Testis (tissue), 5 donors: Measurements from ENCODE around the genes RXYLT1 and XPOT.

DNA sequence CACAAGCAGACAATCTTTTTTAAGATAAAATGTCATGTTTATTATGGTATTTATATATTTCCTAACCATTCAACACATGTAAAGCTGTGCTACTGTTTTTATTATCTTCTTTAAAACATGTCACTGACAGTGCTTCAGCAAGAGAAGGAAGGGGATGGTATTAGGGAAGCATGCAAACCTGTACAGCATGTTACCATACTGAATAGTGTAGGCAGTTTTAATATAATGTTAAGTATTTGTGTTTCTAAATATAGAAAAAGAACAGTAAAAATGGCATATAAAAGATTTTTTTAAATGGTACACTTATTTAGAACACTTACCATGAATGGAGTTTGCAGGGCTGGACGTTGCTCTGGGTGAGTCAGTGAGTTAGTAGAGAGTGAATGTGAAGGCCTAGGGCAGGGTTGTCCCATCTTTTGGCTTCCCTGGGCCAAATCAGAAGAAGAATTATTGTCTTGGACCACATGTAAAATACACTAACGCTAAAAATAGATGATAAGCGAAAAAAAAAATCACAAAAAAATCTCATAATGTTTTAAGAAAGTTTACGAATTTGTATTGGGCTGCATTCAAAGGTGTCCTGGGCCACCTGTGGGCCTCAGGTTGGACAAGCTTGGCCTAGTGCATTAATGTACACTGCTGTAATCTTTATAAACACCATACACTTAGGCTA lies 17.1 kb downstream of the USP15 start:
- PRO-cap, 3 experiments, result no peak in any of the 3 experiments
- RAMPAGE, long total RNA, 2 experiments, result no peak in any of the 2 experiments
- RRBS, result no CpG with 5 or more reads among the region's 4 CpGs

- PRO-cap, 3 experiments, result no peak in any of the 3 experiments
- RAMPAGE, long total RNA, 2 experiments, result no peak in any of the 2 experiments
- RRBS, result no CpG with 5 or more reads among the region's 2 CpGs
Observed at GRCh38 chr12:62408123-62408338, 58.6 kb upstream of the MON2 start.

DNA sequence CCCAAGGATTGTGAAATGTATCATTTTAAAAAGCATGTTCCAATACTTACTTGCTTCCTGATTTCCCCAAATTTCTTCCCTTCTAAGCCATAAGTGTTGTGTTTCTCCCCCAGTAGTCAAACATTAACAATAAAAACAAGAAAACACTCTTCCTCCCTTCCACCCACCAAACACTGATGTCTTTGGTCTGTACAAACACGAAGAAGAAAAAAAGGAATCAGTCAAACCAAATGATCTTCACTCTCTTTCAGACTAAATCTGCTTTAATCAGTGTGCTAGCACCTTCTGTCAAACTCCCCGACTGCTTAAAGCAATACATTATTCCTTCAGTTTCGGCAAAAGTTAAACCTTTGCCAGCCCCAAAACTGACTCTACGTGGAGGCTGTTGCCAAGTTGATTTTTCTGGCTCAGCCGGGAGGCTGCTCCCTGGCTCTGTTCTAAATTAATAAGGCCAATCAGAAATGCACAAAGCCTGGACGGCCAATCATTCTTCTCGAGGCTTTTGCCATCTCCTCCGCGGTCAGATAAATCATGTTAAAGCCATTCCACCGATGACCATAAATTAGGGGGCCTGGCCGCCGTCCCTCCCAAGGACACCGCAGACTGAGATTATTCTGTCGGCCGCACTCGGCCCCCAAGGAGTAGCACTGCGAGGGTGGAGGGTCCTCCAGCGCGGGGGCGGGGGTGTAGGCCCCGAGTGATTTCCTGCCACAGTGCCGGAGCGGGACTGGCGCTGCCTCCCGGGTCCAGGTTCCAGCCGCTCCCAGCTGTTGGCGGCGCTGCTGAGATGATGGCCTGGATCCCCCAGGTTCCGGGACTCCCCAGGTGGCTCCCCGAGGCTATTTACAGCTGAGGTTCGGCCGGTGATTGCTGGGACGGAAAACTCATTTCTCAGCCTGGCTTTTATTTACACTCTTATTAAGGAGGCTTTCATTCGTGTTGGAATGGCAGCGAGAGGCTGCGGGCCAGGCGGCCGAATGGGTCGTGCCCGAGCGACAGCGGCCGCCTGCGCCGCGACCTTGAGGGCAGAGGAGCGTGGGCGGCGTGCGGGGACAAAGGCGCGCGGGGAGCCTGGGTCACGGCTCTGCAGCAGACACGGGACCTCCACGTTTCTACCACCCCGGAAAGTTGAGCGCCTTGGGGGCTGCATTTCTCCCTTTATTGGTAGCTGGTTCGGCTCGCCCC lies 165.0 kb downstream of the MON2 start:
- PRO-cap, 3 experiments, result peak in 2 of 3 experiments; most common plus-strand start position 551 of the sequence (in 1); most common minus-strand start position 434 of the sequence (in 1)
- RAMPAGE, long total RNA, 2 experiments, result no peak in any of the 2 experiments
- RRBS, result 3% methylated on average over 7 of the region's 60 CpGs

DNA sequence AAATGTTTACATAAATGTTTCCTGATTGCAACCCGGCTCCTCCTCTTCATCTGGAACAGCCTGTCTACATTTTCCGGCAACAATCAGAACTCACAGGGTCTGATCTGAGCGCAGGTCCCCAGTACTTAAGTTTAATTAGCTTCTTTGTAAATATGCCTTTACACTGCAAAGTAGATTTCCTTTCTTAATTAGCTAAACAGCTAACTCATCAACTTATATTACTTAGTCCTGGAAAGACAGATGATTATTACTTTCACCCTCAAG lies 213.0 kb downstream of the MON2 start:
- PRO-cap, 3 experiments, result no peak in any of the 3 experiments
- RAMPAGE, long total RNA, 2 experiments, result no peak in any of the 2 experiments
- RRBS, result 60% methylated on average over 1 of the region's 3 CpGs

- PRO-cap, 3 experiments, result no peak in any of the 3 experiments
- RAMPAGE, long total RNA, 2 experiments, result no peak in any of the 2 experiments
- RRBS, result no CpG with 5 or more reads among the region's 9 CpGs
Observed at GRCh38 chr12:62720393-62721065, 214.4 kb downstream of the PPM1H start.

- PRO-cap, 3 experiments, result peak in 2 of 3 experiments; most common plus-strand start chr12:62860668 (in 2)
- RAMPAGE, long total RNA, 2 experiments, result no peak in any of the 2 experiments
- RRBS, result no CpG with 5 or more reads among the region's 7 CpGs
Observed at GRCh38 chr12:62860374-62861067, 74.4 kb downstream of the PPM1H start.

- PRO-cap, 3 experiments, result no peak in any of the 3 experiments
- RAMPAGE, long total RNA, 2 experiments, result no peak in any of the 2 experiments
Observed at GRCh38 chr12:63226679-63227034, 75.7 kb upstream of the AVPR1A start.

DNA sequence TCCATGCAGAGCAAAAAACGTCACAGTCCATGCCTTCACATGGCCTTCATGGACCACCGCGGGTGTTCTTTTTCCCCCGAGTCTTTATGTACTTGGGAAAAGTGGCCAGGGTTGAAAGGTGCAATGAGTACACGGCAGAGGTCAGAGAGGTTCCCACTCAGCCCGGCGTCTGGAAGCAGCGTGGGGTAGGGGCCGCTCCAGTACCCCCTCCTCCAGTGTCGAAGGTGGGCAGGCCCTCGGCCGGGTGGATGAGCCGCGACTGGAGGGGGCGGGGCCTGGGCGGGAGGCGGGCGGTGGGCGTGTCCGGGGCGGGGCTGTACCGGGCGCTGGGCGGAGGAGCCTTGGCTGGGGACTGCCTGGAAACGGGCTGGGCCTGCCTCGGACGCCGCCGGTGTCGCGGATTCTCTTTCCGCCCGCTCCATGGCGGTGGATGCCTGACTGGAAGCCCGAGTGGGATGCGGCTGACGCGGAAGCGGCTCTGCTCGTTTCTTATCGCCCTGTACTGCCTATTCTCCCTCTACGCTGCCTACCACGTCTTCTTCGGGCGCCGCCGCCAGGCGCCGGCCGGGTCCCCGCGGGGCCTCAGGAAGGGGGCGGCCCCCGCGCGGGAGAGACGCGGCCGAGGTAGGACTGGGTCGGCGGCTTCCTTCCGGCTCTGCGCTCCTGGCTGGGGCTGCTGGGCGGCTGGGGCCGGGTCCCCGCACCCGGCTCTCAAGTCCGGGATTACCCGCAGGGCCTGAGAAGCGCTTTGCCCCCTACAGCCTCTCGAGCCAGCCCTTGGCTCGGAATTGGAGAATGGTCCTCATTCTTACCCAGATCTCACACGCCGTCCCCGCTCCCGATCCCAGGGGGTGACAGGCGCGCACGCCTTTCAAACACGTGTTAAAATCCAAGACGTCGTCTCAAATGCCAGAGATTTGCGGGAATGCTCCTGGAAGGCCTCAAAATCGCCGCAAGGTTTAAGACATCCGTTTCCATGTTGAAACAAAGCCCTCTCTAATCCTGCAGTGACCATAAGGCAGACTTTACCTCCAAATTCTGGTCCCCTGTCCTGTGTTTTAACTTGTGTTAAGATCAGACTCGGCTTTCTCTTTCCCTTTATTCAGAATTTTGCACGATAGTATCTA lies at the start of gene RXYLT1:
Gene RXYLT1, plus strand, starts transcription at position 404 of the 1,127 bp plus-strand sequence.
- PRO-cap, 3 experiments, result peak in 3 of 3 experiments; most common plus-strand start position 361 of the sequence (in 3); most common minus-strand start position 220 of the sequence (in 3)
- RAMPAGE, long total RNA, 2 experiments, result start-site peak on the plus strand in 1 of 2 experiments, centred at positions 363 to 639 of the sequence, 130 to 258 reads per replicate; start-site peak on the minus strand in 2 of 2 experiments, centred at positions 232 to 573 of the sequence, 6 to 15 reads per replicate
- RRBS, result 2% methylated on average over 35 of the region's 88 CpGs

DNA sequence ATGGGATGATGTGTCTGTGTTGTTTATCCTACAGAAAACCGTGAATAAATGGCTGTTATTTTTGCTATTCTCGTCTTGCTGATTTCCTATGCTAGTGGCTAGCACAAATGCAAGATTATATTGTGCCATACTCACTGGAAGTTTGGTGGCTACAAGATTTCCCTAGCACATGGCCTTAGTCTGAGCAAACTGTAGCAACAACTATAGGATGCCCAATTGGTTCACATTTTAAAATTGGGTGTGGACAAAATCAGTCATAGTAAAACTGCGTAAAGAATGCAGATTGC lies 73.3 kb downstream of the SRGAP1 start:
- PRO-cap, 3 experiments, result no peak in any of the 3 experiments
- RAMPAGE, long total RNA, 2 experiments, result no peak in any of the 2 experiments
- RRBS, result no CpG with 5 or more reads among the region's 3 CpGs

DNA sequence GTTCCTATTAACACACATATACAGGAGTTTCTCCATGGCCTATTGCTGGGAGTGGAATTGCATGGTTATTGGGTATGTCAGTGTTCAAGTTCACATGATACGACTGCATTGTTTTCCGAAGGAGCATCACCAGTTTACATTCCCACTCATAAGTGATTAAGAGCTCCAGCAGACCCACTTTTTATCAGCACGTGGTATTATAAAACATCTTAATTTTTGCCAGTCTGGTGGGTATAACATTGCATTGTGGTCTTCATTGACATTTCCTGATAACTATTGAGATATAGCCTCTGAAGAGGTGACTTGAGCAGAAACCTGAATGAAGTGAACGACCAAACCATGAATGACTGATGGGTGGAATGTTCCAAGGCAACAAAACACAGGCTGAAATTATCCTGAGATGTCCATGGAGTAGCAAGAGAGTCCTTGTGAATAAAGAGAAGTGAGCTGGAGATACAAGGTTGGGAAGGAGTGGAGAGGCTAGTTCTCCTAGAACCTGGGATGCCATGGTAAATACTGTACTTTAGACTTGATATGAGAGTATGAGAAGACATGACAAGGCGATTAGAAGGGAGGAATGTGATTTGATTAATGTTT lies 75.6 kb downstream of the SRGAP1 start:
- PRO-cap, 3 experiments, result no peak in any of the 3 experiments
- RAMPAGE, long total RNA, 2 experiments, result no peak in any of the 2 experiments
- RRBS, result no CpG with 5 or more reads among the region's 5 CpGs

DNA sequence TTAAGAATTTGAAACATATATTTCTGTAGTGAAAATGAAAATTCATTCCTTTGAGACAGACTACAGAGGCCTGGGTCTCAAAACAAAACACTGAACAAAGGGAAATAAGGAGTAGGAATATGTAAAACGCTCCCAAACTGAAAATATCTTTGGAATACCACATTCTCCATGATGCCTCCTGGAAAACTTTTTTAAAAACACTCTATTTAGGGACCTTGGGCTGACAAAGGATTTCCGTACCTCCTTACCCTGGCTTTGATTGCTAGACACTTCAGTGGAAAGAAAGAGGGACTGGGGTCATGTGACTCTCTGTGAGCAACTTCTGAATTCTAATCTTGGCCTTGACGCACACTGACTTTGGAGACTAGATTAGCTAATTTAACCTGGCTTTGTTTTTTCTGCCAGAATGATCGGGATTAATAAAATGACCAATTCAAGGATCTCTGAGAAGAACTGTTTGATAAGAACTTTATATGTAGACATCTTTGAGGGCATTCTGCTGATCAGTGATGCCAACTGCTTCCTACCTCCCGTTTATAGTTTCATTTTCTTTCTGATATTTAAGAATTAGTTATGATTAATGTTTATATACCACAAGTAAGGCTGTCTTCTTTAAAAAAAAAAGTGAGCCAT lies 181.1 kb downstream of the SRGAP1 start:
- PRO-cap, 3 experiments, result peak in 3 of 3 experiments; most common minus-strand start position 257 of the sequence (in 3)
- RAMPAGE, long total RNA, 2 experiments, result no peak in any of the 2 experiments
- RRBS, result no CpG with 5 or more reads among the region's 5 CpGs

DNA sequence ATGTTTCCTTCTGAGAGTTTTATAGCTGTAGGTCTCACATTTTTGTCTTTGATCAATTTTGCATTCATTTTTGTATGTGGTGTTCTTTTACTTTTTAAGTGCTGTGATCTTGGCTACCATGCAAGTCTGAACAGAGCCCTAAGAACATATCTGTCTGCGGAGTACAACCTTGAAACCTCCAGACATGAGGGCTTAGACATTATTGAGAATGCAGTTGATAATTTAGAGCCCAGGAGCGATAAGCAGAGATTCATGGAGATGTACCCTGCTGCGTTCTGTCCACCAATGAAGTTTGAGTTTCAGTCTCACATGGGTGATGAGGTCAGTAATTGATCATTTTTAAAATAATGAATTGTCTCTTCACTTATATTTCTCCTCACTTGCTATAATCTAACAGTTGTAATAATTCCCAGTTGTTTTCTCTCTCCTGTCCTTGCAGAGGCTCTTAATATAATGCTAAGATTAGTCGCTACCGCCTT lies 159.2 kb downstream of the KICS2 start:
- PRO-cap, 3 experiments, result no peak in any of the 3 experiments
- RAMPAGE, long total RNA, 2 experiments, result no peak in any of the 2 experiments
- RRBS, result no CpG with 5 or more reads among the region's 5 CpGs

DNA sequence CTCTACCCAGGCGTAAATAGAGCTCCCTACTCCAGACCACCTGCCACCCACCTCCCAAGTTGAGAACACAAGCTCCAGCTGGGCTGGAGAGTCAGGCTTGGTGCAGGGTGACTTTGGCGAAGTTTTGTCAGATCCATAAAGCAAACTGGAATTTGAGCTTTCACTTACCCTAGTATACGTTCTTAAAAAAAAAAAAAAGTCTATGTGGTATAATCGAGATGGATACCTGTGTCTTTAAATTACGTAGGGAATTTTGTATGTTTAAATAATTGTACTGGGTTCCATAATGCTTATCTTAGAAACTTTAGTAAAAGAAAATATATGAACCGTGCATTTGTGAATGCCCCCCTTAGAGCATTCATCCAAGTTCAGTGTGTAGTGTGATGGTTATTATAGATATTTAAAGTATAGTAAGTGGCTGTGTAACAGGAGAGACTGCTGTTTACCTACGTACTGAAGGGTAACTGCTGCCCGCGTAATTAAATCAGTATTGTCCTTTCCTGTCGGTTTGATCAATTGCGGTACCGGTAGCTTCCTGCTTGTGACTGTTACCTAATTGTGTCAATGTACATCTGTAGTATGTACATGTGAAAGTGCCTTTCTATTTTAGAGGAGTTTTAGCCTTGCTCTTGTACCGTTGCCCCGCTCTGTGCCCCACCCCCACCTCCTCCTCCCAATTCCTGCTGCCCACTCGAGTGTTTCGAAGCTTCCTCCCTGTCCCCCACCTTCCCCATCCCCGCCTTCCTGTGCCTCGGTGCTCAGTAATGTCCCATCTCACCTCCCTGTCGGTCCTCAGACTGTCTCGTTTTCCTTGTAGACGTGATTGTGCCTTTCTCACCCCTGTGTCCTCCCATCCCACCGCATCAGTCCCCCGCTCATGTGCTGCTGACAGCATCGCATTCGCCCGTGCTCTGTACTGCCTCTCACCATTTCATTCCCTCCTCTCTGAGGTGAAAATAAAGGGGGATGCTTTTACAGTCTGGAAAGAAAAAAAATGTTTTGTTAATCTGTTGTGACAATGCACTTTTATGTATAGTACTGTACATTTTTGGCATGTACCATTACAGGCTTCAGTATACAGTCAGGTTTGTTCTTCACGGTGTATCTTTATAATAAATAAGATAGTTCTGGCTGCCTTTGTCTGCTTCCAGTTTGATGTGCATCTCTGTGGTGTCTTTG lies 75.0 kb downstream of the KICS2 start:
- PRO-cap, 3 experiments, result no peak in any of the 3 experiments
- RAMPAGE, long total RNA, 2 experiments, result no peak in any of the 2 experiments
- RRBS, result no CpG with 5 or more reads among the region's 27 CpGs

DNA sequence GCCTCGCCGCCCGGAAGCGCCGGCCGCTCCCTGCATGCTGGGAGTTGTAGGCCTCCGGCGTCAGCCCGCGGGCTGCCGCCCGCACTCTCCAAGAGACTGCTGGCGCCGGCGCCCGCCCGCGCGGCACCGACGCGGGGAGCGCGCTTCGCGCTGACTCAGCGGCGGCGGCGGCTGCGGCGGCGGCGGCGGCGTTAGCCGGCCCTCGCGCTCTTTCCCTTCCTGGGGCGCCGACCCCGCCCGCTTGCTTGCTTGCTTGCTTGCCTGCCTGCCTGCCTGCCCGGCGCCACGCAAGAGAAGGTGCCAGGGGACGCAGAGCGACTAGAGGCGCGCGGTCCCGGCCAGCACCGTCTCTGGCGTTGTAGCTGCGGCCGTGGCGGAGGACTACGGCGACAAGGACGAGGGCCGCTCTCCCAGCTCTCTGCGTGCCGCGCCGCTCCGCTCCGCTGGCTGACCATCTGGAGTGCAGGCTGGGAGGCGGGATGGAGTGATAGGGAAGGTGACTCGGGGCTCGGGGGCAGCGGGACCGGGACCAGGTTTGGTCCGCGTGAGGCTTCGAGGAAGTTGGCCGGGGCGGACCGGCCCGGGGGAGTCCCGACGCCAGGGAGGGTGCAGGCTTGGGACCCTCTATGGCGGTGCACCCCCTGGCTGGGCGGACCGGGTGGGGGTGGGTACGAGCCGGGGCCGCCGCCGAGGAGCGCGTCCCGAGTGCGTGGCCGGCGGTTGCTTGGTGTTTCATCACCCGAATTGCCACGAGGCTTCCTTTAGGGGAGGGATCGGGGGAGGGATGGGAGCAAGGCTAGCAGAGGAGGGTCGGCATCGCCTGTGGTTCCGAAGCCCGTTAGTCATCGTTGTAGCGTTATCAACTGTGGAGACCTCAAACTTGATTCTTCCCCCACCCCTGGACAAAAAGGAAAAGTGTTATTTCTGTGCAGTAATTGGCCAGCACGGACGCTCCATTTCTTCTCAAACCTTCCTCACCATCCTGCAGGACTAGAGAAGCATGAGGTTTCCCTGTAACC lies at the start of gene XPOT:
Gene XPOT, plus strand, starts transcription at position 84 of the 1,019 bp plus-strand sequence.
- PRO-cap, 3 experiments, result peak in 3 of 3 experiments; most common plus-strand start position 91 of the sequence (in 3); most common minus-strand start position 737 of the sequence (in 3)
- RAMPAGE, long total RNA, 2 experiments, result start-site peak on the plus strand in 1 of 2 experiments, centred at position 232 of the sequence, 717 reads per replicate; start-site peak on the minus strand in 1 of 2 experiments, centred at position 707 of the sequence, 5 reads per replicate
- RRBS, result 2% methylated on average over 35 of the region's 106 CpGs

DNA sequence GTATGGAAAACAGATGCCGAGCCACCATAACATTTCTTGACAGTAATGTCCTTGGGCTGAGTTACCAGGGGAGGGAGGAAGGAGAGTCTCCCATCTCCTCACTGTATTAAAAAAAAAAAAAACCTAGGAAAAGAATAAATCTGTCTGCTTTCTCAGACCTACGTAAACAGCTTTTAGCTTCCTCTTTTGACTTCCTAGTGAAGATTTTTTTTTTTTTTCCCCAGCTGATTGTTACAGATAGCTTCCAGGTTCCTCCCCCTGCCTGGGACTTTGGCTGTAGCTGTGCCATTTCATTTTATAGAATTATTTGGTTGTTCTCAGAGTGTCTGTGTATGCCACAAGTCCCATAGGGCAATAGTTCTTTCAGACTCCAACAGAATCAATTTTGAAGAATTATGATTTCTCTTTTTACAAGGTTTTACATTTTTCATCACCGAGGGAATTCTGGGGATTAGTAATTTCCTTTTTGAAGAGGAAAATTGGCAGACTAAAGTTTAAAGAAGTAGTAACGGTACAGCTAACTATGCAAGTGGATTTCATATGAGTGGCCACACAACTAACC lies 23.1 kb upstream of the GNS start:
- PRO-cap, 3 experiments, result peak in 3 of 3 experiments; most common plus-strand start position 311 of the sequence (in 1); most common minus-strand start position 108 of the sequence (in 3)
- RAMPAGE, long total RNA, 2 experiments, result no peak in any of the 2 experiments
- RRBS, result no CpG with 5 or more reads among the region's 4 CpGs

DNA sequence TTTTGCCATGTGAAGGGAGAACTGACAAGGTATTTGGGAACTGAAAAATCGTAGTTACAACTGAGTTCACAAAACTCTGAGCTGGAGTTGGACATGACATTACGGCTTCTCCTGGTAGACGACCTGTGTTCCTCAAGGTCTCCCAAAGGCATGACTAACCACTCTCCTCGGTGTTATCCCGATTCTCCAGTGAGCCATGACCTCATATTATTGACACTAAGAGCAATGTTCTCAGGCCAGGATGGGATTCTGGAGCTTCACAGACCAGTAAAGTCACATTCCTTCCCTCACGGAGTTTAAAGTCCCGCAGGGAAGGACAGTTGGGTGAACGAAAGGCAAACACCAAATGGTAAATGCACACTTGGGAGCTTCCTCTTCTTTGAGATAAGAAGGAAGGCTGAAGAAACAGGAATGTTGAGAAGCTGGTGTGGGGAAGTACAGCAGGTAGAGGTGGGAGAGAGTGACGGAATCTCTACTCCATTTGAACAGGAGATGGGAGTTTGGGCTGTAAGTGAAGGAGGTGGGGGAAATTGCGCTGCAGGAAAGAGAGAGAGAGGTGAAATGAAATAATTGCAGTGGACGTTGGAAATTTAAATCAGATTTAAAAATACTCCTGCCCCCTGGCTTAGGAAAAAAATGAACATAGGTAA lies 65.5 kb downstream of the TBC1D30 start:
- PRO-cap, 3 experiments, result no peak in any of the 3 experiments
- RAMPAGE, long total RNA, 2 experiments, result no peak in any of the 2 experiments
- RRBS, result no CpG with 5 or more reads among the region's 11 CpGs

DNA sequence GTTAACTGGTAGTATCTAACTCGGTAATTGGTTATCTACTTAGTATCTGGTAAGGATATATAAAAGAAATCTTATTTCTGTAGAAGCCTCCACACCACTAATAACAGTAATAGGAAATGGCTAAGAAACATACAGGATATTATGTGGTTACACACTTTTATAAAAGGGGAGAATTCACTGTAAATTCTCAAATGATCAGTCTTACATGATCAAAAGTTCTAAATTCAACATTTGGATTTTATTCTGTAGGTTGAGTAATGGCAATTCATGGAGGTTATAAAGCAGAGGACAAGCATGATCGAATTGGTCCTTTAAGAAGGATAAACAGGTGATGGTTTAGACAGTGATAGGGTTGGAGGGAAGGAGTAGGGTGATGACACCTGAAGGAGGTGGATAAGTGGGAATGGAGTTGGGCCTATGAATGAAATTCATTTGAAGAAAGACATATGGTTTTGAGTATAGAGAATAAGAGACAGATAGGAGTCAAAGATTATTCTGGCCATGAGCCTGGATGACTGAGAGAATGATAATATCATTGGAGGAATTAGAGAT lies 7.6 kb downstream of the LEMD3 start:
- PRO-cap, 3 experiments, result no peak in any of the 3 experiments
- RAMPAGE, long total RNA, 2 experiments, result start-site peak on the plus strand in 1 of 2 experiments, centred at position 105 of the sequence, 9 reads per replicate
- RRBS, result no CpG with 5 or more reads among the region's 2 CpGs

- PRO-cap, 3 experiments, result no peak in any of the 3 experiments
- RAMPAGE, long total RNA, 2 experiments, result no peak in any of the 2 experiments
- RRBS, result no CpG with 5 or more reads among the region's 4 CpGs
Observed at GRCh38 chr12:65283850-65284637, 5.6 kb downstream of the MSRB3 start.

DNA sequence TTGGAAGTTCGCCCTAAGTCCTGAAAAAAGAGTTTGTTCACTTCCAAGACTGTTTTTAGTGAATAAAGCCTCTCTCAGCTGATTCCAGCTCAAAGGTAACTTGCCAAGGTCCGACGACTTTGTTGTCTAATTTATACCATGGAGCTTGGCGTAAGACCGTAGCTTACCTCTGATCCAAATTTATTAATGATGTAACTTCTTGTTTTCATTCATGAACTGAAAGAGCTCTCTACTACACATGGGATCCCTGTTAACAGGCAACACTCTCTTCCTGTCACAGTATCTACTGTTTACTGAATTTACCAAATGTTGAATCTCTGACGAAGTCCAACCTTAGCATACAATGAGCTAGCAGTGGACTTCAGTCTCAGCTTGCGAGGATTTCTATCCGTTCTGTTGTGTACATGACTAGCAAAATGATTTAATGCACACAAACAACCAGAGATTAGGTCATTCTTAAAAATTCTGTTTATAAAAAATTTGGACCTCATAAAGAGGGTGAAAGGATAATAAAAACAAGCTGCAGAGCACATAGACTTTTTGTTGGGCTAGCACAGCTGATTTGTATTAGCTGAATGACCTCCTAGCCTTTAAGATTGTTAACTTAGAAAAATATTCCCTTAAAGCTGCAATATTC lies 49.1 kb downstream of the MSRB3 start:
- PRO-cap, 3 experiments, result no peak in any of the 3 experiments
- RAMPAGE, long total RNA, 2 experiments, result no peak in any of the 2 experiments
- RRBS, result no CpG with 5 or more reads among the region's 8 CpGs

- PRO-cap, 3 experiments, result no peak in any of the 3 experiments
- RAMPAGE, long total RNA, 2 experiments, result no peak in any of the 2 experiments
- RRBS, result no CpG with 5 or more reads among the region's 2 CpGs
Observed at GRCh38 chr12:65390644-65391235, 112.3 kb downstream of the MSRB3 start.